Endothelial cell (in vitro differentiated cells): ENCODE results near the gene ANGPTL3.

DNA sequence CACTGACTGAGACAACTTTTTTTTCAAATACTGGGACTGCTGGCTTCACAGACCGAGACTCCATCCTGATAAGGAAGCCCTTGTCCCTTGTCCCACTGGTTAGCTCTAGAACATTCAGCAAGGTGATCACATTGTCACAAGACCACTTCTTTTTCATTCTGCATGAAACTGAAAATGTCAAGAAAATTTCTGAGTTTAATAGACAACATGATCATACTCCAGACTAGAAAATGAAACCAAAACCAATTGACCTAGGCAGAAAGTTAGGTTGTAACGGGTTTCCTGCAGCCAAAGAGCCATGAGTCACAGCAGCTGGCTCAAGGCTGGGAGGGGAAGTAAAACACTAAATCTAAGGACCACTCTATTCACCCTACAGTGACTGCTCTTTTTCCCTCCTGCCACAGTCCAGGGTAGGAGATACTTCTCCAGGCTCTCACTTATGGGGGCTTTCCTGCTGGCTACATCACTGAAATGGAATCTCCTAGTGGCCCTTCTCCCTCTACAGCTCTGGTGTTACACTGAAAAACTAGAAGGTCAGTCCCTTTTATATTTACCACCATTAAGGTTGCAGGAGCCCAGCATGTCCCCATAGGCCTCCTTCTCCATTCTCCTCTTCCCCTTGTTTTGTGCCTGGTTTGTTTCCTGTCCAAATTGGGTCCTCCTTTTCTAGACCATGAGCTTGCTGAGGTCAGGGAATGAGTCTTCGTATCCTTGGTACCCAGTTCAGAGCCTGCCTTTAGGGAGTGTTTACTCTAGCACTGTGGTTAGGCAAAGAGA is 236.4 kb upstream of the JUN start:
- PRO-cap: no peak

GRCh38 chr1:59062731-59063113 is 234.2 kb upstream of the FGGY start:
- PRO-cap: no peak

DNA sequence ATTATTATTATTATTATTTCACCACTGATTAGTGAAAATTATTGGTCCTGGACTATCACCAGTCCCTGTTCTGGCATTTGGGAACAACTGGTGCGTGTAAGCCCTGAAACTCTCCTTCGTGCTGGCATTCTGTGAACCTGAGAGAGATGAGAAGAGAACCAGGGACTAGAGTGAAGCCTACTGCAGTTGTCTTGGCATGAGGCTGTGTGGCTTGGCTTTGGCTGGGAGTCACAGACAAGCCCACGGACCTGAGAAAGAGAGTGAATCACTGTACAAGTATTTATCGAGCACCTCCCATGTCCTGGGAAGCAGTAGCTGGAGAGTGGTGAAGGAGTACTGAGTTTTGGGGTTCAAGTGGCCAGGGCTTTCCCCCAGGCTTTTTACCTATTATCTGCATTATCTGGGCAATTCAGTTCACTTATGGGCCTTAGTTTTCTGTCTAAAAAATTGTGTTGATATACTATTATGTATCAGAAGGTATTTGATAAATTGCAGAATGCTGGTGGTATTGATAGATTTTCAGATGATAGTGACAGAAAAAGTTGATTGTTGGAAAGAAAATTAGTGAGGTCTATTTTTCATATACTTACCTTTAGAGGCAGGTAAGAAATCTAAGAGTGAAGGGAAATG is 63.4 kb downstream of the FGGY start:
- PRO-cap: no peak

DNA sequence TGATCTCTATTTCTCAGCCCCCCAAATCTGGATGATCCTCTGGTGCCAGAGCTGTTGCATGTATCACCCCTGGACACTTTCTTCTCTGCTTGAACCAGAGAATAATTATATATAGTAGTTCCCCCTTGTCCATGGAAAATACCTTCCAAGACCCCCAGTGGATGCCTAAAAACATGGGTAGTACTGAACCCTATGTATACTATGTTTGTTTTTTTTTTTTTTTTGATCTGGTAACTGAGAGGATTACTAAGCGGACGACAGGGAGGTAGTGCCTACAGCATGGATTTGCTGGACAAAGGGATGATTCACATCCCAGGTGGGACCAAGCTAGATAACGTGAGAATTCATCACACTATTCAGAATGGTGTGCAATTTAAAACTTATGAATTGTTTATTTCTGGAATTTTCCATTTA is 202.2 kb downstream of the FGGY start:
- PRO-cap: no peak

DNA sequence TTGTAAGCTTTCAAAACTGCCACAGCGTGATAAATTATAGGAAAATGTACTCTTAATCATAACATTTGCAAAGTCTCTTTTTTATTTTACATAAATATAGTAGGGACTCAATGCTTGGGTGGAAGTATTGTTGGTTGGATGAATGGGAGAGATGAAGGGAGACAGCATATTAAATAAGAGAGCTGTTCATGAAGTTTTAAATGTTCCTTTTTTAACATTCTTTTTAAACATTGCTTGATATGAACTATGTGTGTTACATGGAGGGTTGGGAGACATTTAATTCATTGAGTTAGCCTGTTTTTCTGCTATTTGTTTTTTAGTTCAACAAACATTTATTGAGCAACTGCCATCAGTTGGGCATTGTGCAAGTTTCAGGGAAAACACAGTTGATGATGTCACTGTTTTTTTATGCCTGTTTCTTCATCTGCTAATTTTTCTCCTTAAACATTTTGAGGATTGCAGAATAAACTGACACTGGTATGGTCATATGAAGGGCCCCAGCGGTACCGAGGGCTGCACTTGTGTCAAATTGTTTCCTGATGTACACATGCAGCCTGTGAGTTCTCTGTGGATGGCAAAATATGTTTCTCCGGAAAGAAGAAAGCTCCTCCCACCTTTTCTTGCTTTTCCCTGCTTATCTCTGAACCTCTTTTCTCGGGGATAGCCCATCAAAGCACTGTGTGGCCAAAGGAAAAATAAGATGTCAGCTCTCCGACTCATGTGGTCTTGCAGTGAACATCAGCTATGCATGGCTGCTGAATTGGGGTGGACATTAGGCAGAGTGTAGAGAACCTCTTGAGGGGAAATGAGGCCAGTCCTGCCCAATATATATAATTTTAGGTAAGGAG is 253.0 kb downstream of the FGGY start:
- PRO-cap: no peak

- PRO-cap: no peak
Observed at GRCh38 chr1:60547781-60548235, 474.2 kb upstream of the C1orf87 start.

- PRO-cap: no peak
Observed at GRCh38 chr1:60903575-60904053, 178.7 kb upstream of the NFIA start.

DNA sequence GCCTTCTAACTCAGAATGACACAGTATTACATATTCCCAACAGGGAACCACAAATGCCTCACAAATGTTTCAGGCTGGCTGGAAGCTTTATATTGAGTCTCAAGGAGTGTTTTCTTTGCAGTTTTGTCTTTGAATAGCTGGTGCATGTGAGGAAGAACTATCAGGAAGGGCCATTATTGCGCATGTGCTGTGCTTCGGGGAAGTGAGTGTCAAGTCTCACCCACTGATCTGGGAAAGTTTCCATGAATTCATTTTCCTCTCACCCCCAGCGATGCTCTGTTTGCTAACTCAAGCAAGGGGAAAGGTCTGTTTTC is 92.2 kb upstream of the NFIA start:
- PRO-cap: no peak

DNA sequence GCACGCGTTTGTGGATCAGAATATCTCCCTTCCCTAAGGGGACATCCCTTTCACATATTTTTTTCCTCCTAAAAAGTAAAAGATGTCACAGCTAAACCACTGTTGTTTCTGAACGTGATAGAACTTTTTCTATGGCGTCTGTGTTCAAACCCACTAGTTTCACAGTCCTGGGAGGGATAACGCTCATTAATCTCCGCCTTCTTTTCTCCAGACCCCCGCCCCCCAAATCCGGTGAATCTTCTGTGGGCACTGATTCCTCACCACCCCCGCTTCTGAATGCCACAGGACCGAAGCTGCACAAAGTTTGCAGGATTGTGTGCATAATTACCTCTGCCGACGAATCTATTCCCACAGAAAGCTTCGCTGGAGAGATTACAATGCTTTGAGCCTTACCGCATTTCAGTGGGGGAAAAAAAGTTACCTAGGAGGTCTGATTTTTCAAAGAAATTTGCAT is 846 bp upstream of the NFIA start:
- PRO-cap: no peak

DNA sequence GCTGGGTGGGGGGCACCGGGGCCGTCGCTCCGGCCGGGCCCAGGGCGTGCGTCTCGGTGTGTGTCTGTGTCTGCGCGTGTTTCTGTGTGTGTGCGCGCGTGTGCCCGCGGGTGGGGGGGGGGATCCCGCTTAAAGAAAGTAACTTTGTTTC is 392 bp downstream of the NFIA start:
- PRO-cap: no peak

- PRO-cap: no peak
Observed at GRCh38 chr1:61151984-61152484, 69.7 kb downstream of the NFIA start.

DNA sequence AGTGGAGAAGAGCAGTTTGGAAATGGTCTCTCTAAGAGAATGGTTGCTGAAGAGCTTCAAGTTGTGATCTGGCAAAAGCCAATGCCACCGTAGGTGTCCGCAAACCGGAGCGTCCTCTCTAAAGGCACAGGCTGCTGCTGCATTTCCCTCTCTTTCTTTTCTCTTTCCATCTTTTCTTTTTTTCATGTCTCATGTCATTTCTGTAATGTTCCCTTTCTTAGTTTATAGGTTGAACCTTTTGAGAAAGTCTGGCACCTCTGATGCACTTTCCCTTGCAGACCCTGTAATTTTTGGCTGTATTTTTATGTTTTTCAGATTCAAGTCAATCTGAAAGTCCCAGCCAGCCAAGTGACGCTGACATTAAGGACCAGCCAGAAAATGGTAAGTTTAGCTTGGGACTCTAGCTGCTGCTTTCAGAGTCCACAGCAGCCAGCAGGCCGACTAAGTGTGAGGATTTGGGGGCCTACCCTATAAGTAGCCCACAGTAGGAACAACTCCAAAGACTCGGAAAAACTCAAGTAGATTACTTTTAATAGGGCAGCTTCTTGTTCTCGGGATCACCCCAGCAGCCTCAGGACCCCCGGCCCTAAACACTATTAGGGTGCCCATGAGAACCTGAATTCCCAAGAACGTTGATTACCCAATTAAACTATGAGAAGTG is 195.0 kb downstream of the NFIA start:
- PRO-cap: no peak

DNA sequence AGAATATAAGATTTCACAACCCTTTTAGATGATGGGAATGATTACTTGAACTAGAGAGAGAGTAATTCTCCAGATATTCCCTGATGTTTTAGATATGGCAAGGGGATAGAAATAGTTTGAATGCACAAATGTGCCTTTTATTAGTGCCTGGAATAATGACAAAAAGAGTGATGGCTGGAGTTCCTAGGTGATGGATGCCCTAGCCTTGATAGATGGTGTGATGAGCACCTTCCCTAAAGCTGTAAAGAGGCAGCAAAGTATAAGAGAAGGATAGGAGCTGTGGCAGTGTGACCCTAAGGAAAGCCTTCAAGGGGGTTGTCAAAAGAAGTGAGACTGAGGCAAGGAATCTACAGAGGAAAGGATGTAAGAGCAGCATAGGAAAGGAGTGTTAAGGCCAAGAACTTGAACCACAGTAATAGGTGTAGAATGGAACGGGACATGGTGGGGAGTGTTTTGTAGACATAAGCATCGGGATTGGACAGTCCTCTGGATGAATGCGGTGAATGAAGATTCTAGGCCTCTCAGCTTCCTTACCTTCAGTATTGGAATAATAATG is 317.5 kb downstream of the TM2D1 start:
- PRO-cap: no peak

- PRO-cap: no peak
Observed at GRCh38 chr1:61491613-61491895, 233.4 kb downstream of the TM2D1 start.

DNA sequence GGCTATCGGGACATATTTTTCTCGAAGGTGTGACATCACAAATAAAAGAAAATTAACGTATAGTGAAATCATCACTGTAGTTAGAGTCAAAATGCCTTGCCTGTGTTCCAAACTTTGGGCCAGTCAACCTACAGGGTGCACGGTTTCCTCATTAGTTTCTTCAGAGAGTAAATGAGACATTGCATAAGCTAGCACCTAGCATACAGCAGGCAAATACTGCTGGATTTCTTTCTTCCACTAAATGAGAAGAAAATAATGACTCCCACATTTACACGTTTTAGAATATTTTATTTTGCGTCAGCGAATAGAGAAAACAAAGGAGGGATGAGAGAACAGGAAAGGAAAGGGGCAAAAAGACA is 570 bp upstream of the PATJ start:
- PRO-cap: no peak

- PRO-cap: bidirectional peak, plus-strand start at chr1:61743196, minus-strand start at chr1:61743222
Observed at GRCh38 chr1:61742997-61743417, 727 bp downstream of the PATJ start.

GRCh38 chr1:62597310-62597913 is at the start of gene ANGPTL3:
ANGPTL3 (plus strand) TSS chr1:62597520.
- PRO-cap: no peak

- PRO-cap: no peak
Observed at GRCh38 chr1:62598985-62599904, 1.9 kb downstream of the ANGPTL3 start.

DNA sequence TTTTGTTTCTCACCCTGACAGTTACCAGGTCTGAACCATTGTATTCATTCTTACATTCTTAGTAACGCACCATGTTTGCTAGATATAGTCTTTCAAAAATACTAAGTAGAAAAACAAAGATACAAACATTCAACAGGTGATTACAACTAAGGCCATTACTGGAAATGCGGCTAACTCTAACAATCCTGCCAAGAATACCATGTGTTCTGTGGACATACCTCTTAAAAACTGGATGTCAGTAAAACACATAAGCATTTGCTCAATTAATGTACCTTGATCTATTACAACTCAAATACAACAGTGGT is 15.4 kb downstream of the ANGPTL3 start:
- PRO-cap: no peak

- PRO-cap: bidirectional peak, plus-strand start at chr1:62687926, minus-strand start at chr1:62687652
Observed at GRCh38 chr1:62687371-62688053, 674 bp downstream of the DOCK7 start.